HT-29 (cell line): Measurements from ENCODE around the genes SPOP, DLX3, PPP1R9B and COL1A1.

- RAMPAGE, long total RNA, result no peak
Measured at GRCh38 chr17:49193669-49194497, 16.5 kb downstream of the GNGT2 start.

DNA sequence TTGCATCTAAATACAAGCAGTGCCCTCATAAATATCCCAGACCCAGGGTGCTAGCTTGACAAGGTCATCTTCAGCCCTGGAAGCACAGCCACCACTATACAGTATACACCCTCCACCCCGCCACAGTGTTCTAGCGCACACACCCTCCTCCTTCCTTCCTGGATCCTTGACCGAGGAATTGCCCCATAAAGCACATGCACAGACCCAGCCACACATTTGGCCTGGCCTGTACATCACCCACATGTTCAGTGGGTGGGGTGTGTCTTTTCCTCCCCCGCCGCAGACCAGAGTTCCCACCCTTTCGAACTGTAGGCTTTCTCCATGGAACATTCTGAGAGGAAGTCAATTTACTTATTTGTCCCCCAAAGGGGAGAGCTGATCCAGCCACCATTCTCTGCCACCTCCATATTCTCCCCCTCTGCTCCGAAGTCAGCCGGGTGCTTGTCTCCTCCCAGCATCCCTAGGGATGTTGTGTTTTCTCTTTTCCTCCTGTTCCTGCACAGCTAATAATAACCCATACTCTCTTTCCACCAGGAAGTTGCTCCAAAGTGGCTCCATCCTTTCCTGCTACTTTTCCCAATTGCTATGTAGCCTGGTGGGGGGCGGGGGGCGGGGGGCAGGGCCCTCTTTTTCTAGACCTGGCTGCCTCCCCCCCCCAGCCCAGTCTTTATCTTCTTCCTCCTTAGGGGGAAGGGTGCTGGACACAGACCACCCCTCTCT lies 6.6 kb downstream of the ABI3 start:
- RAMPAGE, long total RNA, result no peak

GRCh38 chr17:49260016-49260993 lies 29.7 kb upstream of the PHOSPHO1 start:
- RAMPAGE, long total RNA, result no peak

- RAMPAGE, long total RNA, result no peak
Measured at GRCh38 chr17:49403628-49404207, 11.0 kb downstream of the PHB1 start.

DNA sequence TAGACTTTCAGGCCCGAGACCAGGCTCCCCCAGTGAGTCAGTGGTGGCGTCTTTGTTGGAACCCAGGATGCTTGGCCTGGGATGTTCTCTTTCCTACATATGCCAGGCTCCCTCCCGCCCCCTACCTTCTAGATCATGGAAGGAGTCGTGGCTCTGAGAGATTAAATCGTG lies 2.9 kb downstream of the NGFR start:
- RAMPAGE, long total RNA, result no peak

DNA sequence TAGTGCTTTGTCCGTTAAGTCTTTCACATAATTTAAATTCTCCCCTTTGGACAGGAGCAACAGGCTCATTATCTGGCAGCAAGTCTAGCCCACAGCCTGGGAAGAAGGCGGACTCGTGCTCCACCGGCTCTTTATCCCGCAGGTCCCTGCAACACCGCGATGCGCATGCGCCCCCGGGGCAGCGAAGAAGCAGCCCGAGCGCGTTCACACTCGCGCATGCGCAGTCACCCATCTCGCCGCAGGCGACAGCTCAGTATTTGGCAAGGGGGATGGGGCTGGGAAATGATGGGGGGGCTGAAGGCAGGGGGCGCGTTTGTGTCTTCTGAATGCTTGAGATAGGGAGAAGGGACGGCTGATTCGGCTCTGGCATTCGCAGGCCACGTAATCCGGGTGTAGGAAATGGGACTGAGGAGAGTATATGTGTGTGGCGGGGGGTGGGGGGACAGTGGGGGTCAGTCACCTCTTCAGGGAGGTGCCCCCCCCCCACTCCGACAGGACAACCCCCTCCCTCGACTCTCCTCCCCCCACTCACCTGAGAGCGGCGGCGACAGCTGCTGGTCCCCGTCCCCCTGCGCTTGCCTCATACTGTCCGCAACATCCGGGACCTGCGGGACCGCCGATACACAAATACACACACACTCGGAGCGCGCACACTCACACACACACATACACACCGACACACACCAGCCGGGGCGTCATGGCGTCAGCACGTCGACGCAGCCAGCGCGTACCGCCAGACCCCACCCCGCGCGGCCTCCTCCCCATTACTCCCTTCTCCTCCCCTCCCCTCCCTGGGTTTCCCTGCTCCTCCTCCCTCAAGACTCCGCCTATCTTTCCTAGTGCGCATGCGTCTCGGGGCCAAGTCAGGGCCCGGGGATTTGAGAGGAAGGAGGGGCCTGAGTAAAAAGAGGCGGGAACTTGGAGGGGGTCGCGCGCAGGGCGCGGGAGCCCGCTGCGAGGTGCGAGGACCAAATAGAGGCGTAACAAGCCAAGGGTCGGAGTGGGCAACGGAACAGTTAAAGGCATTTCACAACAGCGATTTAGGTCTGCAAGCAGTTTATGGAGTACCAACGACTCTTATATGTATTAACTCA lies at the start of gene SPOP:
Gene SPOP (minus strand): TSS at position 697 of the 1,094 bp plus-strand sequence.
- RAMPAGE, long total RNA, result no peak

DNA sequence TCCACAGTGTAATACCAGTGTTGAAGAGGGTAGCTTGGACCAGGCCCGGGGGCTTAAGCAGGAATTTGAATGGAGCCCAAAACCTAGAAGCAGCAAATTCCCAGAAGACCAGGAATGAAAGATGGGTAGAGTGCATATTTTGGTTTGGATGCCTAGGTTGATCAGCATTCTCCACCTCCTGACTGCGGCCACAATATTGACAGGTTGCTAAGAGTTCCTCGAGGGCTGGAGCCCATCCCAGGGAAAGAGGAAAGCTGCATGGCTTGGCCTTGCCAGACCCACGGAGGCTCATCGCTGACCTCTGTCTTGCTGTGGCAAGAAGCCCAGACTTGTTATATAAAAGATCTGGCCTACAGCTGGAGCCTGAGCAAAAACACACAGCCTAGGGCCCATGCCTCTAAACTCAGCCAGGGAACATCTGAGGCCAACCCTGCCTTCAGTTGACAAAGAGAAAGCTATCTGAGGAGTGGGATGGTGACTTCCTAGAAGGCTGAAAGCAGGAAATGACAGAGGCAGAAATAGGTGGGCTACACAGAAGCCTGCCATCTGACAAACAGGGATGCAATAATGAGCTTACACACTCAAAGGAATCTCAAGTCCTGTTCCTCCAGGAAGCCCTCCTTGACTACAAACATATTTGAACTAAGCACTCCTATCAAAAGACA lies 22.4 kb upstream of the SLC35B1 start:
- RAMPAGE, long total RNA, result no peak

DNA sequence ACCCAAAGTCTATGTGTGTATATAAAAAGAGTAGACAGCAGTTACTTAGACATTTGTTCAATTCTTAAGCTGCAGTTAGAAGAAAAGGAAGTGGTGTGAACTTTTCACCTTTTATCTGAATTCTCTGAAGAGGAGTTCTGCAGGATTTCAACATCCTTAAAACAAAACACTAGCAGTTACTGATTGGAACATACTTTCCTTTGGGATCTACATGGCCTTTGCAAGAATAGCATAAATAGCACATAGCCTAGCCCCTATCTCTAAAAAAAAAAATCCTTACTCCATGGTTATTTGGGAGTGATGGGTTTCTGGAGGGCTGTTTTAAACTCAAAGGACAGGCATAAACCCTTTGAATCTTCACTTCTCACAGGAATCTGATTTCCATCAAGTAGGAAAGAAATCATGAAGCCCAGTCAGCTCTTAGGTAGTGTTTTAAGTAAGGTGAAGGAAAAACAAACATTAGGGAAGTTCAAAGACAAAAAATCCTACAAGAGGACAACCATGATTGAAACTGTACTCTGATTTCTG lies 21.5 kb downstream of the FAM117A start:
- RAMPAGE, long total RNA, result no peak

DNA sequence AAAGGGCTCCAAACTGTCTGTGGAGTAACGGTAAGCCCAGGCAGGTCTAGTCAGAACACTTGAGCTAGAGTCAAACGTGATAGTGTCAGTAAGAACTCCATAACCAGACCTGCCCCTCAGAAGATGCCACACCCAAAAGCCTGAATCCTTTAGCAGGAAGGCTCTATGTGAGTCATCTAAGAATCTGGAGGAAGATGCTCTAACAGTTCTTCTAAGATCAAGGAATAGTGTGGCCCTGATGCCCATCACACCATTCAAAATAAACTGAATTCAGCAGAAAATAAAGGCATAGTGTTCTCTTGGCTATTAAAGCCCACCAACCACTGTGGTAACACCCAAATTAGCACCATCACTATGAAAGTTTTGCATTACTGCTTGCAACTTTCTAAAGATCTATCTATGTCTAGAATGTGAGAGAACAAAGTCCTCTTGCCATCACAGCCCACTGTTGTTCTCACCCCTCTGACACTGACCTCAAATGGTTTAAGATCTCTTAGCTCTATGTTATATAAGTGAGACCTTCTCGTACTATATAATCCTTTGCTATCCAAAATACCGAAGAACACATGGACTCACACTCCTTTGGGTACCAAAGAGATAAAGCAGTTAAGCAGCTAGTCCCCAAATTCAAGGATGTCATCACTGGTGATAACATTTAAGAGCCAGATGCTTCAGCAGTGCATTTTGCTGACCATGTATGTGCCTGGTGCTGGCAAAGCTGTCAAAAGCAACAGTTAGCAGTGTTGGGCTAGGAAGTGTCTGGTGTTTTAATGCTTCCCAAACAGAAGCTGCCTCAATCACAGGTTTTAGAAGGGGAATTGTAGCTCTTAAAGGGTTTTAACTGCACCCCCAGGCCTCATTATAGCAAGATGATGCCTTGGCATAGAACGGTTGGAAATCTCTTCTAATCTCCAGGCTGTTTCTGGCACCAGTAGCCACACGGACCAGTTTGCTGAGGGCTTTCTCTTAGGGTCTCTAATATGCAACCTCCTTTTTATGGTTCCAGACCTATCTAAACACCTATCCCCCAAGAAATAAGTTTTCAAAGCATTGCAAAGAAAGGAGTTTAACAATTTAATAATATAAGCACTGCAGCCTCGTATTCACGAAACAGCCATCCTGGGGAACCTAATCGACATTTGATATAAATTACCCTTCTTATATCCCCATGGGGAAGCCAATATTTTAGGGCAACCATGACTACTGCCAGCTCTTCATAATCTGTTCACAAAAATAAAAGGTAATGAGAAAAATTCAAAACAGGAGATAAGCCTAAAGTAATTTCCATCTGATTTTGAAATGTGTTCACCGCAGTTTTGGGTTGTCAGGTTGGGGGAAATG lies 4.8 kb downstream of the FAM117A start:
- RAMPAGE, long total RNA, result no peak

- RAMPAGE, long total RNA, result no peak
Measured at GRCh38 chr17:49764330-49764820, 444 bp upstream of the FAM117A start.

- RAMPAGE, long total RNA, result no peak
Measured at GRCh38 chr17:49994490-49995458, at the start of gene DLX3. TSS of gene DLX3 (minus strand) at chr17:49995224.

- RAMPAGE, long total RNA, result no peak
Measured at GRCh38 chr17:50094106-50094612, 992 bp upstream of the PDK2 start.

- RAMPAGE, long total RNA, result no peak
Measured at GRCh38 chr17:50150651-50151347, at the start of gene PPP1R9B. TSS of gene PPP1R9B (minus strand) at chr17:50150677.

DNA sequence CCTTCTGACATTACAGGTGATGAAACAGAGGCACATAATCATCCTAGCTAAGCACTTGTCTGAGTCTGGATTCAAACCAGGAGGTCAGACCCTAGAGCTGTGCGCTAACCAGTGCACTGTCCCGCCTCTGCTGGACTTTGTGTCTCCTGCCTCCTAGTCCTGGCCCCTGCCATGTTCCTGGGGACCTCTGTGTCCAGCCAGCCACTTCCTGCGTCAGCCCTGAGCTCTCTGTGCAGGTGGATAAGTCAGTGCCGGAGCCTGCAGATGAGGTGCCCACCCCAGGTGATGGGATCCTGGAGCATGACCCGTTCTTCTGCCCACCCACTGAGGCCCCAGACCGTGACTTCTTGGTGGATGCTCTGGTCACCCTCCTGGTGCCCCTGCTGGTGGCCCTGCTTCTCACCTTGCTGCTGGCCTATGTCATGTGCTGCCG lies 4.1 kb downstream of the SGCA start:
- RAMPAGE, long total RNA, result no peak

- RAMPAGE, long total RNA, result no peak
Measured at GRCh38 chr17:50186229-50187396, 14.8 kb downstream of the COL1A1 start.

- RAMPAGE, long total RNA, result no peak
Measured at GRCh38 chr17:50188847-50189296, 12.6 kb downstream of the COL1A1 start.

GRCh38 chr17:50200634-50201717 lies at the start of gene COL1A1:
TSS of gene COL1A1 (minus strand) at chr17:50201631.
- RAMPAGE, long total RNA, result no peak

GRCh38 chr17:50212140-50212832 lies 10.9 kb upstream of the COL1A1 start:
- RAMPAGE, long total RNA, result no peak

DNA sequence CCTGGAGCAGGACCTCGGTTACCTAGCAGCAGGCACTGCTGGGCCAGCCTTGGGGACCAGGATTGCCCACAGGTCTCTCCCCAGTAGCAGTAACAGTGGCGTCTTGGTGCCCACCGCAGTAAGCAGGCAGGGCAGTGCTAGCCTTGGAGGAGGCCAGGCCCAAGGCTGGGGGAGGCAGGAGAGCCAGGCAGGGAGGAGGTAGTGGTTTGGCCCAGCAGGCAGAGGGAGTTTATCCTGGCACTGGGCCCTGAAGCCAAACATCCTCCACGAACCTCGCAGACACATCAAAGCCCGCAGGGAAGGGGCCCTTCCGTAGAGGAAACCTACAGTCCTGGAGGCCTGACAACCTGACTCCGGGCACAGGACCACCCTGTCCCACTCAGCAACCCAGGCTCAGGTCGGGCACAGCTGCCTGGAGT lies 7.7 kb upstream of the TMEM92 start:
- RAMPAGE, long total RNA, result no peak

DNA sequence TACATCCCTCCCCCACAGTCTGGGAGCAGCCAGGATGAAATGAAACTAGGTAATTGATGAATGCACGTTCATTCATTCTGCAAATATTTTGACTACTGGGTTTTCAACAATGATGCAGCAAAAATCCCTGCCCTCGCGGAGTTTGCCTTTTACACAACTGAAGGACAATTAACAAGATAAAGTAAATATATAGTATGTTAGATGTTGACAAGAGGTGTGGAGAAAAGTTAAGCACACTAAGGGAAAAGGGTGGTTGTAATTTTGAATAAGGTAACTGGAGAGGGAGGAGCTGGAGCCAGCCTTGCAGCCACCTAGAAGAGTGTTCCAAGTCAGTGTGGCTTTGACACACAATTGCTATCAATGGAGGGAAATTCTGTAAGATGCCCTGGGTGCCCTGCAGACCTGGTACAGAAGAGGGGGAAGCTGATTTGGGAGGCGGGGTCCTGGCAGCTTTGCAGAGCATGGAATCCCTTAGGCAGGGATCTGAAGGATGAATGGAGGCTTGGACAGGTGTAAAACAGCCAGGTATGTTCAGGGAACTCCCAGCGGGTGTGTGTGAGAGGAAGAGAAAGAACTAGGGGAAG lies 2.5 kb downstream of the TMEM92 start:
- RAMPAGE, long total RNA, result no peak